PFSK-1 (cell line): ENCODE results near the genes C4BPA and CD34.

DNA sequence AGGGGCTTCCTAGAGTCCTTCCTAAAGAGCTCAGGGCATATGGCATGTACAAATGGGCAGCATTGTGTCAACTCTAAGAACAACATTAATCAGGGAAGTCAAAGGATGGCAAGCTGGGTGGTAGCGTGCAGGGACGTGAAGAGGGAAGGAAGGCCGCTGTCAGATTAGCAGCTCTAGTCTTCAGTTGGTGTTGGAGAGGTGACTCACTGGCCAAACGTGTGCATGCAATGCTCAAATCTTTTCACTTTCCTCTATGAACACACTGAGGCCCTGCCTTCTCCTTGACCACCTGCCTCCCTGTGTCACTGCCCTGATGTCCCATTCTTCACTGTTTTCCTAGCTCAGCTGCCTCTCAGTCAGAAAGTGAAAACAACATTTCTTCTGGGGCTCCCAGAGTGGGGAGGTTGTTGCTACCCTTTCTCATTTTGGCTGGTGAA, 5.9 kb upstream of the PIGR start:
- RRBS: no CpG with 5 or more reads among the region's 4 CpGs

- RRBS: no CpG with 5 or more reads among the region's 8 CpGs
These were observed 8.3 kb upstream of the PIGR start for GRCh38 chr1:206954285-206955200.

DNA sequence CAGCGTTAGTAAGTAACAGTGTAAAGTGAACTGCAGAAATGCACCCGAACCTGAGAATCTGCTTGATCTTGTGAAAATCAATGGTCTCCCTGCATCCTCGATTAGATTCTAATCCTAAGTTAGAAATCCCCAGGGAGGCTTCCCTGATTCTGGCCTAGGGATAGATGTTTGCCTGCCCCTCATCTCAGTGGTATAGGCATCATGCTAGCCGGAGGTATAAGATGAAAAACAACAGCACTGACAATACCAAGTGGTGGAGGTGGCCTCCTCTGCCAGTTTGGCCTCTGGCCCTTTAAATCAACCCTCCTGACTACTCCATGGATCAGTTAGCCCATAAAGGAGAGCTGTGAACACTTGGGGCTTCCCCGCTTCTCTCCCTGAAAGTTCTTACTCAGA, 9.0 kb upstream of the PIGR start:
- RRBS: no CpG with 5 or more reads among the region's 5 CpGs

DNA sequence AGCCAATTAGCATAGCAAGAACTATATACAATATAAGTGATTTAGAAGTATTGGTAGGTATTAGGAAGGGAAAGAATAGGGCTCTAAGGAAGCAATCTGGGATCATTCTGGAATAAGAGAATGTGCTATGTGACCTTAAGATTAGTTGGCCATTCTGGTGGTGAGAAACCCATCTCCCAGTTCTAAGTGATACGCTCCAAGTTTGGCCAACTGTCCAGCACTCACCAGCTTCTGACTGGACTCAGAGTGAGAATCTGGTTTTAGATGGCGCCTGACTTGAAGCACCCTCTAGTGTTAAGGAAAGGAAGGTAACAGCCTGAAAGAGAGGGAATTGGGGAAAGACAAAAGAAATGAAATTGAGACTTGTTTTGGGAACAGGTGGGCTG, 9.0 kb upstream of the FCAMR start:
- RRBS: no CpG with 5 or more reads among the region's 2 CpGs

DNA sequence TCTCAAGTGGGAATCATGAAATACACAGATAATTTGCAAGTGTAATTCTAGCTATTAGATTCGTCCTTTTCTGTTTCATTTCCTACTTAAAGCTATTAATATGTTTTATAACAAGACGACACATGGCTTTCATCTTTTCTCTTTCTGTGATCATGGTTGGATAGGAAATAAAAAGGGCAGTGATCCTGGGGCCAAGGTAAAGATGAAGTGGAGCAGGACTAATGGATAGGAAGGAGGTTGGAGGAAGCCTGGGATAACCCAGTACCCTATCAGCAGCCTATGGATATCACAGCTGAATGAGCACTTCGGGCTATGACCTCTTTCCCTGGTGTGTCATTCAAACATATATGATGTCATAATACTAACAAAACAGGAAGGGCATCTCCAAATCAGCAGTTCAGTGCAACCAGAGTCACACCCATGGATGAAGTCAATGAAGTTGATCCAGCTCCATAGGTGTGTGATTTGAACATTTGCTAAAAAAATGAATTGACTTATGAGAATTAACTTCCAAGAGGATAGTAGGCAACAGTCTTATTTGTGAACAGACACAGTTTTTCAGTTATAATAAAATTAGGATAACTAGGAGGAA, 1.6 kb upstream of the C1orf116 start:
- RRBS: no CpG with 5 or more reads among the region's 3 CpGs

DNA sequence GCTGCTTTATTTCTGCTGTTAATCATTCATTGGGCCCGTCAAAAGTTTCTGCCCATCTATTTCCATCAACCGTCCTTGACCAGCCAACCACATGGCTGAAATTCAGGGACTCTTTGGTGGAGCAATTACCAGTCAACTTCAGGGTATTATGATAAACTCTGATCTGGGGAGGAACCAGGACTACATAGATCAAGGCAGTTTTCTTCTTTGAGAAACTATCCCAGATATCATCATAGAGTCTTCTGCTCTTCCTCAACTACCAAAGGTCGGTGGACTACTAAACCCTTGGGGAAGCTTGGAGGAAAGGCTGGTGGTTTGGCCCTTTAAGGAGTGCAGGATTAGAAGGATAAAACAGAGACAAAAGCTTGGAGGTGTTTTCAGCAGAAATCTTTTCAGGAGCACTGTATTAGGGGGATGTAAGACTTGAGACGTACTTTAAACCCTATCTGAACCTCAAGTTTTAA, at the start of gene C4BPA:
TSS of gene C4BPA (plus strand) at position 68 of the 464 bp plus-strand sequence.
- RRBS: no CpG with 5 or more reads among the region's 4 CpGs

DNA sequence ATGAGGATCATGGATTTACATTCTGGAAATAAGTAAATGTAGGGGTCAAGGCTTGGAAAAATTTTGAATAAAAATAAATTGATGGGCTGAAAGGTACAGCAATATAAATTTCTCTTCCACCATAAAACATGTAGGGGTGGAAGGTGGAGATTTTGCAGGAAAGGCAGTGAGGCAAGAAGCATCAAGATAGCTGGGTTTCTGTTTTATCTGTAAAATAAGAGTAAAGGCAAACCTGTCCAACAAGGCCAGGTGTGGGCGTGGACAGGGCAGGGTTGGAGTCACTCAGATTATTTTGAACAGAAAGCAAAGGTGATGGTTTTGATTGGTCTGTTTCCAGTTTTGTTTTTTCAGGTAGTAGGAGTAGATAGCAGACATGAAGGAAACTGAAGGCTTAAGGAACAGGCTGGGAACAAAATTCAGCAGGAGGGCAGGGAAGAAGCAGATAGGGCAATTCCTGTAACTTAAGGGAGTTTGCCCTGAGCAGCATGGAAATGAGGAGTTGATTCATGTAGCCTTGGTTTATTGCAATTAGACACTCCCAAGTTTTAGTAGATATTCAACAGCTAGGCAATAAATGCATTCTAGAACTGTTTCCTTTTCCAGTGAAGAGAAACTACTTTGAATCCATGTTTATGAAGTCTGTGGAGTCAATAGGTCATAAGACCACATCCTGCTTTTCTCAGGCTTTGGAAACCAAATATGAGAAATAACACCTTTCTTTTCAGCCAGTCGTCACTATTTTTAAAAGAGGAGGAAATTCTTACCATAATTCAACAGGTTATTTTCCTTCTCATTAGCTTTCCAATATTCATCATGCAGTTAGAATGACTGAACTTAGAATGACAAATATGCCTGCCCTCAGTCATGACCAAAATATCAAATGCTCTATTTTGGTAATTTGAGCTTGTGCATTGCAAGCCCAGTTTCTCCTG, 38.8 kb upstream of the CD55 start:
- RRBS: no CpG with 5 or more reads among the region's 2 CpGs

DNA sequence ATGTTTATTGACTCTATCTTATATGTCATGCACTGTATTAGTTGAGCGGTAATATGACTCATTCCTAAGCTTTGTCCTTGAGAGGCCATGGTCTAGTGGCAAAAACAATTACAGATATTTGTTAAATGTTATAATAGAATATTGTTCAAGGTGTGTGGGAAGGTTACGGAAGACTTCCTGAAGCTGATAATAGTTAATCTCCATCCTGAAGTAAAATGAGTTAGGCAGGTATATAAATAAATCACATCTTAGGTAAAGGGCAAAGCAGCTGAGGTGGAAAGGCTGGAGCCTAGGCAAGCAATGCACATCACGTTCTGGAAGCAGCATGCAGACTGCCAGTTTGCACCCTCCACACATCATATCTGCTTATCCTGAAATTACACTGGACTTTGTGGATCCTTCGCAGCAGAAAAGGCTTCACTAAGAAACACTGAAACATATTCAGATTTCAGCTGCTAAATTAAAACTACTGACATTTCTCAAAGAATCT, 16.4 kb upstream of the CD55 start:
- RRBS: no CpG with 5 or more reads among the region's 4 CpGs

DNA sequence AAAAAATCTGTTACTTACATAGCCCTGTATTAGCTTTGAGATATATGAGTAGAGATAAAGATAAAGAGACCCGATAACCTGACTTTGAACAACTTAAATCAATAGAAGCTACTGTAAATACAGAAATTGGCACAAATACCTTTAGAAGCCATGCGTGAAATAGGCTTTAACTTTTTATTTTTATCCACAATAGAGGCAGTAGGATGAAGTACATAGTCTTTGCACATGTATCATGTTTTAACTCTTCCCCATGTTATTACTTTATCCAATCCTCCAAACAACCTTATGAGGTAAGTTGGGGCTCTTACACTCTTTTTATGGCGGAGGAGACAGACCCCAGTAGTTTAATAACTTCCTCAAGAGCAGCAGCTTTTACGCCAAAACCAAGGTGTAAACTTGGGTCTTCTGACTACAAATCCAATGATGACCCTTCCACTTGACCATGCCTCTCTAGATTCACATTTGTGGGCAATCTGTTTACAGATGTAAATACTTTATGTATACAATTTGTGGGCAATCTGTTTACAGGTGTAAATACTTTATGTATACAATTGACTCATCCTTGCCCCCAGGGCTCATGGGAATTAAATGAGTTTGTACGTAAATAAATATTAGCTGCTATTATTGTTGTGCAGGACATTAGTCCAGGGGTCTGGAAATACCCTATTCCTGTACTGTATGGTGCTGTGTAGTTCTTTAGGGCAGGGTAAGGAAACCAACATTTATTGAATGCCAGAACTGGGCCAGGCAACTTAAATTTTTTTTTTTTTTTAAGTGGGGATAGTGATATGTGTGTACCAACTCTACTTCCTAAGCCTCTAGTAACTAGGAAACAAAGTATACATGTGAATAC, 2.3 kb downstream of the CD55 start:
- RRBS: no CpG with 5 or more reads among the region's 5 CpGs

- RRBS: no CpG with 5 or more reads among the region's 7 CpGs
These were observed 24.6 kb downstream of the CD55 start for GRCh38 chr1:207345879-207346649.

- RRBS: no CpG with 5 or more reads among the region's 4 CpGs
These were observed 41.1 kb downstream of the CD55 start for GRCh38 chr1:207362375-207363202.

- RRBS: no CpG with 5 or more reads among the region's 8 CpGs
These were observed 55.4 kb upstream of the CR1L start for GRCh38 chr1:207589425-207590039.

DNA sequence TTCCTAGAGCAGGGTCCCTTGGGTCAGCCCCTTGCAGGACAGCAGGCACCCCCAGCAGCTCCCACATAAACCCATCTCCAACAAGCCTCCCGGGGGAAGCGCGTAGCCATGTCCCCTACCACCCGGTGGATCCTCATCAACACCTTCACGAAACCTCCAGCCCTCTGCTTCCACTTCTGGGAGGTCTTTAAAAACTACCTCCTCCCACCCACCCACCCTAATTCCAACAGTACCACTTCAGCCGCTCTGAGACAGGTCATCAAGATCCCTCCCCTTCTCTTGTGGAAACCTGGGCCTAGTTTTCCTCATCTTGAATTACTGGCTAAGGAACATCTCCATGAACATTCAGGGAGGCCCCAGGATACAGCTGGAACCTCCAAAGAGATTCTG, 59.6 kb downstream of the CD46 start:
- RRBS: no CpG with 5 or more reads among the region's 6 CpGs

GRCh38 chr1:207812866-207813485, 61.1 kb downstream of the CD46 start:
- RRBS: no CpG with 5 or more reads among the region's 9 CpGs

- RRBS: no CpG with 5 or more reads among the region's 16 CpGs
These were observed 73.9 kb downstream of the CD46 start for GRCh38 chr1:207825679-207826290.

DNA sequence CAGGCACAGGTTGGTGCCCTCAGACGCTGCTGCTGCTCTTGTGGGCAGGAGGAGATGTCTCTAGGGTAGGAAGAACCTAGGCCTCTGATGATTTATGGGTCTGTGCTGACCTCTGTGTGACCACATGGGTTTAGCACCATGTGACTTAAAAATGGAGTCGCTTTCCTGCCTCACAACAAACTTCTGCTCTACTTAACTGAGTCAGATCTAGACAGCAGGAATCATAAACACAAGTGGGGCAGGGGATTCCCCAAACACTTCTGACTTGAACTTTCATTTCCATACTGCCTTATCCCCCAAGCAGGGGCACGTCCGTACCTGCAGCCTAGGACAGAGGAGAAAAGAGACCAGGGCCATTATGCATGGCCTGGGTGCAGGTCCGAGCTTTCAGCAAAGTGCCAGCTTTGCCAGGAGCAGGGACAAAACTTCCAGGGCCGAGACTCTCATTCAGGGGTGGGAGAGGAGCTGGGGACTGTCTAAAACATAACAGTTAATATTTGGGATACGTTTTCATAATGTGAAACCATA, 79.0 kb downstream of the CD34 start:
- RRBS: no CpG with 5 or more reads among the region's 7 CpGs

- RRBS: 77% methylated on average over 2 of the region's 10 CpGs
These were observed 65.8 kb downstream of the CD34 start for GRCh38 chr1:207844997-207845606.

DNA sequence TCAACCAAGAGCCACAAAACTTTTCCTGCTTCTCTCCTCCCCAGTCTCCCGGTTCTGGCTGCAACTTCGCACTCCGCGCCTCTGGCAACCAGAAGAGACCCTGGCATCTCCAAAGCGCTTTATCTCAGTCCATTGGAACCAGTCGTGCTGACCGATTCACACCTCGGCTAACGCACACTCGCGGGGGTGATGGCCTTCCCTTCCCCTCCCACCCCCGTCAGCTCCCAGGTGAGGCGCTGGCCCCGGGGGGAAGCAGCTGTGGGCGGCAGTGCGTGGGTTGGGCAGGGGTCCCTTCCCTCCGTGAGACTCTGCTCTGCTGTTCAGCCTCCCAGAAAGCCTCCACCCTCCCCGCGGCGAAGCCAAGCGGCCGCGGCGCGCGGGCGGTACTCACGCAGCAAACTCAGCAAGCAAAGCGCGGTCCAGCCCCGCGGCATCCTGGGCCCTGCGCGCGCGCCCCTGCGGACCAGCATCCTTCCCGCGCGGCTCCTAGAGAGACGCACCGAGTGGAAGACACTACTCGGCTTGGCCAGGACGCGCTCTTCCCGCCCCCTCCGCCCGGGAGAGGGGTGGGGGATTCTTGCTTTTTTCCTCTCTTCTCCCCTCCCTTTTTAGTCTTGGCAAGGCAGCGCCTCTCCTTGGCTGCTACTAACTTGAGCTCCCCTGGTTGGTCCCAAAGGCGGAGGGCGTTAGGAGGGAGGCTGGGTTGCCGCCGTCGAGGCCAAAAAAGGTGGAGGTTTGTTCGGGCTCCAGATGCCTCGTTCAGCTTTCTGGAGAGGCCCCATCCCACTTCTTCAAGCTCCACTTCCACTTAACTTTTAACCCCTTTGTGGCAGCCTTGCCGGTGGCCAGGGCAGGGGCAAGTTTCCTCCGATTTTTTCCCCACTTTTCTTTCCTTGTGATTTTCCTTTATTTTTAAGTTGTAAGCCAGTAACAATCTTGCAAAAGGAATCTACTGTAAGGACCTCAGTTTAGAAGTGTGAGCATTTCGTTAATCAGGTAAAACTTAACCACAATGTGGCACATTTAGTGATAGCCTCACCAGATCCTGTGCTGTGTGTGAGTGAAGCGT, at the start of gene CD34:
TSS of gene CD34 (minus strand) at position 515 of the 1,069 bp plus-strand sequence.
- RRBS: 14% methylated on average over 1 of the region's 60 CpGs

DNA sequence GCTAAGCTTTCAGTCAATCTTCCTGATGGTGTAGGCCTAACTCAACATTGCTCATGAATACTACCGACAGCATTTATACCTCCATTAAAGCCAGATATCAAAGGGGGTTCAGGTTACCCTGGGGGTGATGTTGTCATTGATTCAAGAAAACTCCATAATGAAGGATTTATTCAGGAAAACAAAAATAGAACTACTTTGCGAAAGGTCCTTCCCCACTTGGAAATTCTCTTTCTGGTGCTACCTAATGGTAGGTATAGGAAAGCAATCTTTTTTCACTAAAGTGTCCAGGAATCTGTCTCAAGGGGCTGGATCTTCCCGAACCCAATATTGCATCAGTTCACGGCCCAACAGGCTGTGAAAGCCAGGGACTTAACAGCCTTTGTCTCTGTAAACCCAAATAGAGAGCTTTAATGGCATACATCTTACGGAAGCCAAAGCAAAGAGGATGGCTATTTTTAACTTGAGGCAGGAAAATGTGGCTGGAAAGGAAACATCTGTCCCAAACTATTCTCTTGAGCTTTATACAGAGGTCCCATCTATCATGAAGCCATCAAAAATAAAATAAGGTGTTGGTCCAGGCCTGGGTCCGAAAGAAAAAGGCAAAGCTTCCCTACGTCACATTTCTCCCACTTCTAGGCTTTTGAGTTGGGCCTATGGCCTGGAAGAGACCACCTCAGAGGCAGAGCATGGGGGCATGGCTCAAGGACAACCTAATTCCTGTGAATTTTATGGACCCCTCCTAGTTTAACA, 7.6 kb upstream of the CD34 start:
- RRBS: no CpG with 5 or more reads among the region's 7 CpGs

- RRBS: no CpG with 5 or more reads among the region's 10 CpGs
These were observed 157.4 kb upstream of the CD34 start for GRCh38 chr1:208068248-208068887.